Osteocyte (in vitro differentiated cells): ENCODE data around the genes CRYZL1 and CBR1.

GRCh38 chr21:33641376-33642076, at the start of gene CRYZL1:
CRYZL1 (minus strand) TSS chr21:33641741.
- PRO-cap, result bidirectional peak, plus-strand start at chr21:33641913, minus-strand start at chr21:33641741

DNA sequence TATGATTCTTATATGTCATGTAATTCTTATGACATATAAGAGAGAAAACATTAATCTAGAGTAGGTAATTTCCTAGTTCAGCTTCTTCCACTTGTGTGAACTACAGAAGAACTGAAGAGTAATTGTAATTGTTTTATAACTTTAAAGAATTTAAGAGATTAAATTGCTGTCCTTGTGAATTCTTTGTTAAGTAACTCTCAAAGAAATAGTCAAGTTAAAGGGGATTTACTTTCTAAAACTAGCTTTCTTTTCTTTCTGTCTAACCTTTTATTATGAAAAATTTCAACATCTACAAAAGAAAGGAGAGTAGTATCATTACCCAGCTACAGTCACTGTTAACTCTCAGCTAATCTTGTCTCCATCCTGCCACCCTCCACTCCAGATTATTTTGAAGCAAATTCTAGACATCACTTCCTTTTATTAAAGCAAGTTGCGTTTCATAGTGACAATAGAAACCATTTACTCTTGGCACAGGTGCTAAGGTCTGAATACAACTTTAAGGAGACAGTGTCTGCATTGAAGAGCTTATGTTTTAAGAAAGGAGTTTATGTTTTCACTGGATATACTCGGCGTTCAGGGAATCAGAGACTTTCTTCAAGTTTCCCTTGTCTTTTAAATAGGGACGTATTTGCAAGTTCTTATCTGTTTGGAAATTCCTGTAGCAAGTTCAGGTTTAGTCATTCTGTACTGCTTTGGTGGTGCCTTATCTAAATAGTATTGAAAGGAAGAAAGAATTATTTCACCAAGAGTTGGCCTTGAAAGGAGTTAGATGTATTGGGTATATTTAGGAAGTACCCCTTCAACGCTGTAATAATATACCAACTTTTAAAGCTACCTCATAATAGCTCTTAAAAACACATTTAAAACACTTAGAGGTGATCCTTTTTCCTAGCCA, 42.6 kb downstream of the ITSN1 start:
- PRO-cap, result no peak

DNA sequence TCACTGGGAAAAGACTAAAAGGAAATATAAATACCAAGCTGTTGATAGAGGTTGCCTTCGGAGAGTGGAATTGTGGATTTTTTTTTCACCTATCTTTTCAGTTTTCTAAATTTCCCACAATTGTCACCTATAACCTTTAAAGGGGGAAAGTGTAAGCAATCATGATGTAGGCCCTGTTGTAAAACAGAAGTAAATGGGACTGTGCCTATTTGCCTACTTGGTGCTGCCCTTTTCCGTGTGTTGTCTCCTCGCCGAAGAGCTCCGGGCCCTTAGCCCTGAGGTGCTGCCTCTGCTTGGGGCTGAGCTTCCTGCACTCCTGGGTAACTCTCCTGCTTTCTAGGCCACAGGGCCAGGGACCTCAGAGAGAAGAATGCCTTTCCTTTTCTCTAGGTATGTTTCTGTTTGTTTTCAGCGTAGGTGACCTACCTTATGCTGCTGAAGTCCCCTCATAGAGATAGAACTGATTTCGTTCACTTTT, 61.4 kb downstream of the ITSN1 start:
- PRO-cap, result no peak

GRCh38 chr21:33774562-33775225, 132.4 kb downstream of the ITSN1 start:
- PRO-cap, result no peak

GRCh38 chr21:34333356-34333742, 30.5 kb upstream of the KCNE2 start:
- PRO-cap, result no peak

DNA sequence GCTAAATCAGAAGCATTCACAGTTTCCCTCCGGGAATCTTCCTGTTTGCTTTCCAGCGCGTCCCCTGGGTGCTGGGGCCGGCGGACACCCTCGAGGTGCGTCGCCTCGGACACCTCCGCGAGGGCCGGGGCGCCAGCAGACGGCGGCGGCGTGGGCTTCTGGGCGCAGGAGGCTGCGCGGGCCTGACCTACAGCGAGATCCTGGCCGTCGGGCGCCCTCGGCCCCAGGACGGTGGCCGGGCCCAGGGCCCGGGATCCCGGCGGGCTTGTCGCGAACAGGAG, 122.9 kb downstream of the CLIC6 start:
- PRO-cap, result no peak

- PRO-cap, result no peak
Measured at GRCh38 chr21:34813978-34814820, 145.4 kb downstream of the CLIC6 start.

DNA sequence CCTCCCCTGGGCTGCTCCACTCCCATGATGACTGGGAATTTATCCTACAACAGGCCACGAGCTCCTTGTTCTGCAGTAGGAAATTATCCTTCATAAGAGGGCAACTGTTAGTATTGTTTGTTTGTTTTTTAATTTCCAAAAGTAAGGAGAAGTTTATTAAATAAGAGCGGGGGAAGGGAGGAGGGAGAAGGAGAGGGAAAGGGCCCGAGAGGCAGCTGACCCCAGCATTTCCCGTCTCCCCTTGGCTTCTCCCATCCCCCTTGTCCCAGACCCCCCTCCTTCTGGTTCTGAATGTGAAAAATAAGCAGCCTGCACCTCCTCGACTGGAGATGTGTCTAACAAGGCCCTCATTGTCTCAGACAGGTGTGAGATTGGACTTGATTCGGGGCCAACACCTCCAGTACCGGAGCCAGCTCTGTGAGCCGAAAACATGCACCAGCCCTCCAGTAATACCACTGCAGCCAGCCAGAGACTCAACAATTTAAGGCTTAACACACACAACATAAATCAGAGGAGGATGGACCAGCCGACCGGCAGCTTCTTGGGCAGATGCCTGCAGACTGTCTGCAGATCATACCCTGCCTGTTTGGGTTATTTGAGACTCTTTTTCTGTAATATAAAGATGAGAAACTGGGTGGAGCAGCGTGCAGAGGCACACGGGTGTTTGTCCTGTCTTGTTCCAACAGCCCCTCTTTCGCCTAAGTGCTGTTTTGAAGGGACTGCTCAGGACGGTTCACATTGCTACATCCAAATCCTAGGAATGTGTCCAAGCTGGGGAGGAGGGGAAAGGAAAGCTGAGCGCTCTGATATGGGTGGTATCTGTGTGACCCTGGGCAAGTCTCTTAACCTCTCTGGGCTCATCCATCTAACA, 149.6 kb downstream of the CLIC6 start:
- PRO-cap, result no peak

GRCh38 chr21:34819569-34820375, 151.0 kb downstream of the CLIC6 start:
- PRO-cap, result no peak

DNA sequence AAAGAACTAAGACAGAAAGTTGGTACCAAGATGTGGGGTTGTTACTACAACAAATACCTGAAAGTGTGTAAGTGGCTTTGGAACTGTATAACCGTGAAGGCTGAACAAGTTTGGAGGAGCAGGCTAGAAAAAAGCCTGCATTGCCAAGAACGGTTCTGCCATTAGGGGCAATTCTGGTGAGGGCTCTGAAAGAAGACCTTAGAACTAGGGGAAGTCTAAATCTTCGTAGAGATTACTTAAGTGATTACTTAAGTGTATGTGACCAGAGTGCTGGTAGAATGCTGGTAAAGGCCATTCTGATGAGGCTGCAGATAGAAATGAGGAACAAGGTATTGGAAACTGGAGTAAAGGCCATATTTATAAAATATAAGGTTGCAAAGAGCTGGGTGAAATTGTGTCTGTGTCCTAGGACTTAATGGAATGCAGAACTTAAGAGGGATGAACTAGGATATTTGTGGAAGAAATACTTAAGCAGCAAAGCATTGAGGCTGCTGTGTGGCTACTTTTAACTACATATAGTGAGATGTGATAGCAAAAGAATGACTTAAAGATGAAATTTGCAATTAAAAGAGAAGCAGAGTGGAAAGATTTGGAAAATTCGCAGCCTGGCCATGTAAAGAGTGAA, 158.1 kb downstream of the CLIC6 start:
- PRO-cap, result no peak

GRCh38 chr21:34883906-34885012, 164.8 kb downstream of the RUNX1 start:
- PRO-cap, result no peak

DNA sequence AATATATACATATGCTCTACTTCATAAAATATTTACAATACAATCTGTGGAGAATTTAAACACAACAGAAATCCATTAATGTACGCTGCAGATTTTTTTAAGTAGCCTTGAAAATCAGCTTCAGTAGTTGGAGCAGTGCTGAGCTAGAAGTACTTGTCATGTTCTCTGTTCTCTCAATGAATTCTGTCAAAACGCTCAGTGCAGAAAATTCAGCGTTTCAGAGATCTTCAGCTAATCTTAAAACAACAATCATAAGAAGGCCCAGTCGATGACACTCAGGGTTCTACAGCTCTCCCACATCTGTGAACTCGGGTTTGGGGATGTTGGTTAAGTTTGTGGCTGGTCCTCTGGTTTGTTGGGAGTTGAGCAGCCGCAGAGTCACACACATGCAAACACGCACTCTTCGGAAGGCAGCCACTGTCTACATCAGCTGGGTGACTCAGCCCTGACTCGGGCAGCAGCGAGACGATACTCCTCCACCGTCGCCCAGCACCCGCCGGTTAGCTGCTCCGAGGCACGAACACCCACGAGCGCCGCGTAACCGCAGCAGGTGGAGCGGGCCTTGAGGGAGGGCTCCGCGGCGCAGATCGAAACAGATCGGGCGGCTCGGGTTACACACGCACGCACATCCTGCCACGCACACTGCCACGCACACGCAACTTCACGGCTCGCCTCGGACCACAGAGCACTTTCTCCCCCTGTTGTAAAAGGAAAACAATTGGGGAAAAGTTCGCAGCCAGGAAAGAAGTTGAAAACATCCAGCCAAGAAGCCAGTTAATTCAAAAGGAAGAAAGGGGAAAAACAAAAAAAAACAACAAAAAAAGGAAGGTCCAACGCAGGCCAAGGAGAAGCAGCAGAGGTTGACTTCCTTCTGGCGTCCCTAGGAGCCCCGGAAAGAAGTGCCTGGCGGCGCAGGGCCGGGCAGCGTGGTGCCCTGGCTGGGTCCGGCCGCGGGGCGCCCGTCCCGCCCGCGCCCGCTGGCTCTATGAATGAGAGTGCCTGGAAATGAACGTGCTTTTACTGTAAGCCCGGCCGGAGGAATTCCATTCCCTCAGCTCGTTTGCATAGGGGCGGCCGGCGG, 161.1 kb downstream of the RUNX1 start:
- PRO-cap, result bidirectional peak, plus-strand start at position 442 of the sequence, minus-strand start at position 425 of the sequence; bidirectional peak, plus-strand start outside the sequence, minus-strand start at position 991 of the sequence

- PRO-cap, result no peak
Measured at GRCh38 chr21:34909681-34910501, 139.2 kb downstream of the RUNX1 start.

- PRO-cap, result no peak
Measured at GRCh38 chr21:35032872-35033520, 16.1 kb downstream of the RUNX1 start.

DNA sequence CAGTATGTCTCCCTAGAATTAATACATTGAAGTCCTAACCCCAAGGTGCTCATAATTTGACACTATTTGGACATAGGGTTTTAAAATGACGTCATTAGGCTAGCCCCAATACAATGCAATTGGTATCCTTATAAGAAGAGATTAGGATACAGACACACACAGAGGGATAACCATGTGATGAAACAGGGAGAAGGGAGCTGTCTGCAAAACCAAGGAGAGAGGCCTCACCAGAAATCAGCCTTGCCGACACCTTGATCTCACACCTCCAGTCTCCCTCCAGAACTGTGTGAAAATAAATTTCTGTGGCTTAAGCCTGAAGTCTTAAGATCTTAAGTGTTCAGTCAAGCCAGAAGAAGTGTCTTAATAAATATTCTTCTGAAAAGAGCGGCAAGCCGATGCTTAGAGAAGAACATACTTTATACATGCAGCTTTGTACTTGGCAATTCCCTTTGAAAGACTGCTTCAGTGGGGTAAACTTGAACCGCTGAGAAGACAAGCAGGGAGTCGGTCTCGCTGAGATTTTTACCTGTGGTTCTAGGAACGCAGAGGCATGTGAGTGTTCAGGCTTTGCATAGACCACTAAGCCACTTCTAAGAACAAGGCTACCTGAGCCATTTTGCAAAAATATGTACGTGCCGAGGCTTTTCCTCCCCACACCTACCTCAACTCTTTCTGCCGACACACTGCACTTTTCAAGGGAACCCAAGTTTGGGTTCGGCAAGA, 3.6 kb downstream of the RUNX1 start:
- PRO-cap, result no peak

- PRO-cap, result no peak
Measured at GRCh38 chr21:35190475-35190901, 141.4 kb upstream of the RUNX1 start.

DNA sequence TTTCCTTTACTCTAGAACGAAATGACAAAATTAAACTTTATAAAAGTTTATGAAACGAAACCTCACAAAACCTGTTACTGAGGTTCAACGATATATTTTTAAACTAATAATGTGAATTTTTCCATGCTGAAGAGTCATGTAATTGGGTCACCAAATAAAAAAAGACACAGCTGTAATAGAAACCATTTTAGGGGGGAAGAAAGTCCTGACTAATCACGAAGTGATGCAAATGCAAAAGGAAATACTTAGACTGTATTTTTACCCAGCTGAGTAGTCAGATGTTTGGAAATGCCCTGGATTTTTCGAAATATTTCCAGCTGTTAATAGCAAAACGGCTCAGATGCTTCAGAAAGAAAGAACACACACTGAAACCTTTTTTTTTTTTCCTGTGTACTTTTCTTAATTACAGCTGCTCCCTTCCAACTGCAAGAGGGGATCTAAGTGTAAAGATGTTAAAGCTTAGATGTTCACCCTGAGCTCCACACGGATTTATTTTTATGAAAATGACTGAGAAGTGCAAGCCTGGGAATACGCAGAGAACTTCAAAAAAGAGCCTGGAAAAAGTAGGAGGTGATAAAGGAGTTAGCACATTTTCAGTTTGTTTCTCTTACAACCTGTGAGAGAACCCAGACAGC, 210.2 kb downstream of the SETD4 start:
- PRO-cap, result no peak

DNA sequence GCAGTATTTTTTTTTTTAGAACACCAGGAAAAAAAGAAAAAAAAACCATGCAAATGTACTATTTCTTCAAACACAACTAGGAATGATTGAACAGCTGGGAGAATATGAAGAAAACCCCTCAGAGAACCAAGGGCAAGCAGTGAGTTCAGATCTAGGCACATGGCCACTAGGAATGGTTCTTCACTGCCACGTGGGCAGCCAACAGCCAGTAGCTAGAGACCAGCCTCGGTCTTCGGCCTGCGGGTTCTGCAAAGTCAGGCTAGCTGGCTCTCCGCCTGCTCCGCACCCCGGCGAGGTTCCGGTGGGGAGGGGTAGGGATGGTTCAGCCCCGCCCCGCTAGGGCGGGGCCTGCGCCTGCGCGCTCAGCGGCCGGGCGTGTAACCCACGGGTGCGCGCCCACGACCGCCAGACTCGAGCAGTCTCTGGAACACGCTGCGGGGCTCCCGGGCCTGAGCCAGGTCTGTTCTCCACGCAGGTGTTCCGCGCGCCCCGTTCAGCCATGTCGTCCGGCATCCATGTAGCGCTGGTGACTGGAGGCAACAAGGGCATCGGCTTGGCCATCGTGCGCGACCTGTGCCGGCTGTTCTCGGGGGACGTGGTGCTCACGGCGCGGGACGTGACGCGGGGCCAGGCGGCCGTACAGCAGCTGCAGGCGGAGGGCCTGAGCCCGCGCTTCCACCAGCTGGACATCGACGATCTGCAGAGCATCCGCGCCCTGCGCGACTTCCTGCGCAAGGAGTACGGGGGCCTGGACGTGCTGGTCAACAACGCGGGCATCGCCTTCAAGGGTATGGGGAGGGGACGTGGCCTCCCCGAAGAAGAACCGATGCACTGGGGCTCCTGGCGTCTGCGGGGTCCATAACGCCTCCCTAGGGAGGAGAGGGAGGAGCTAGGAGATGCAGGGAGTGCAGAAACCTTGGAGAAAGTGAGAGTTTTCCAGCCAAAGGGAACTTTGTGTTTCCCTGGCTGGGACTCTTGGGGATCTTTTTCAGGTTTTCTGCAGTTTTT, at the start of gene CBR1:
TSS of gene CBR1 (plus strand) at position 408 of the 1,008 bp plus-strand sequence.
- PRO-cap, result bidirectional peak, plus-strand start at position 408 of the sequence, minus-strand start at position 250 of the sequence; unidirectional peak, minus-strand start at position 699 of the sequence

DNA sequence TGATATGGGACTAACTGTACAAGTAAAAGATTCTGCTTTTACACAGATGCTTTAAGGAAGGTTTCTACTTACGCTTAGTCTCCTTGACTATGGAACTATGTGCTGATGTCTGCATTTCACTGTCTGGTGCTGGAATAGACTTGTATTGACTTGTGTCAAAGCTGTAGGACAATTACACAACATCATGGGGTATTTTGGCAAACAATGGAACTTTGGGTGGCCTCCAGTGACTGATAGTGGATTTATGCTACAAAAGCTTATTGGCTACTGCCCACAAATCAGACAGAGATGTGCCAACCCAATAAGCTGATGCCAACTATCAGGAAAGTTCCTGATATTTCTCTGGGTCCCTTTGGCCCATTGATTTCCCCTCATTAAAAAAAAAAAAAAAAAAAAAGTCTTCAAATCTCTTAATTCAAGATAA, 10.6 kb downstream of the CBR1 start:
- PRO-cap, result no peak

DNA sequence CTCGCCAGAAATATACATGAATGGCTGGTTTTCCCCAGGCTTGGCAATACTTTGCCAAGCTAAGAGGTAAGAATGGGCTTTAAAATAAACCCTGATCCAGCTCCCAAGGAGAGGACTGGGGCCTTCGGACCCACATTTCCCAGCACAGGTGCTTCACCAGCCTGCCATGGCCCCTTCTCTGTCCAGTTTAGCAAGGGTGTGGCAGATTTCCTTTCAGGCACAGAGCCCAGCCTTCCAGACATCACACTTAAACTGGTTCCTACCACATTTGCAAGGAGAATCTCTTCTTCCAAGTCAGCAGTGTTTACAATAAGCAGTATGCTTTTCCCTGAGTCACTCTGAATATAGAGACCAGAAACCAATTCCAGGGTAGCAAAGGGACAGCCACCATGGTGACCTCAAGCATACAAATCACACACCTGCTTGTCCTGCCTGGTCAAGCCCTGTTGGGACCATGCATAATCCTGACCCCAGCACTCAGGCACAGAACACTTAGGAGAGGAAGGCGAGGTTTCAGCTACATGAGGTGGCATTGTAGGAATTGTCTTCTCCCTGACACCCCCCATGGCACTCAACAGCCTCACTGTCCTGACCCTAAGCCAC, 8.7 kb upstream of the CBR3 start:
- PRO-cap, result no peak